Metastatic Liver Carcinoma in the Lung (tissue), 2 donors: ENCODE results near the gene FGGY.

- PRO-cap, 2 experiments = no peak in any of the 2 experiments
Measured at GRCh38 chr1:58941669-58942079, 157.8 kb upstream of the JUN start.

DNA sequence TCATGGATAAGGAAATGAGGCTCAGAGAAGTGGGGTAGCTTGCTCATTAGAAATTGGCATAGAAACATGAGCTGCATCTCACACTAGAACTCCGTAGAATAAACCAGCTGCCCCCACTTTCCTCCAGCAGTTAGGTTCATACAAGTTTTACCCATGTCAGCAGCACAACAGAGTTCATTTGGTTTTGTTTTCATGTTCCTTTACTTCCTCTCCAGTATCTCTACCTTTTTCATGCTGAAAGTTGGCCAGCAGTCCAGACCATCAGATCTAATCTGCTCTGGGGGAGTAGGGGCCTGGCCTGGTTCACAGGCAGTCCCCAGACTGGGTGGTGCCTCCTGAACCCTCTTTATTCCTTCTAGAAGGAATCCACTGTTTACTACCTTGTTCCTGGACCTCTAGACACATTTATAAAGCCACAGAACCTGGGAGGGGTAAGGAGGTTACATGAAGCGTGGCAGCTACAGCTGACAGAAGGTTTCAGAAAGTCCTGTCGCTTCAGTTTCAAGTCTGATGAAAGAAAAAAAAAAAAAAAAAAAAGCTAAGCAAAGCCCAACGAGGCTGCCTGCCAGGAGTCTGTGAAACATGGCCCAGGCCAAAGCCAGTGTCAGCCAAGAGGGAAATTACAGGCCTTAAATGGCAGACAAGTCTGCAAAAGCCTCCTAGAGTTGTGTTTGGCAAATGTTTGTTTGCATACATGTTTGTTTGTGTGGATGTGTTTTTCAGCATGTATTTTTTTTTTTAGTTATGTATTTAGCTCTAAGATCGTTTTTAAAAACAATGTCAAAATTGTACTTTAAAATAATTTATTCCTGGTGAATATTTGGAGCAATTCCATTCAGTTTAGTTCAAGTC lies 184.7 kb upstream of the JUN start:
- PRO-cap, 2 experiments = peak in 1 of 2 experiments; most common minus-strand start position 100 of the sequence (in 1)

DNA sequence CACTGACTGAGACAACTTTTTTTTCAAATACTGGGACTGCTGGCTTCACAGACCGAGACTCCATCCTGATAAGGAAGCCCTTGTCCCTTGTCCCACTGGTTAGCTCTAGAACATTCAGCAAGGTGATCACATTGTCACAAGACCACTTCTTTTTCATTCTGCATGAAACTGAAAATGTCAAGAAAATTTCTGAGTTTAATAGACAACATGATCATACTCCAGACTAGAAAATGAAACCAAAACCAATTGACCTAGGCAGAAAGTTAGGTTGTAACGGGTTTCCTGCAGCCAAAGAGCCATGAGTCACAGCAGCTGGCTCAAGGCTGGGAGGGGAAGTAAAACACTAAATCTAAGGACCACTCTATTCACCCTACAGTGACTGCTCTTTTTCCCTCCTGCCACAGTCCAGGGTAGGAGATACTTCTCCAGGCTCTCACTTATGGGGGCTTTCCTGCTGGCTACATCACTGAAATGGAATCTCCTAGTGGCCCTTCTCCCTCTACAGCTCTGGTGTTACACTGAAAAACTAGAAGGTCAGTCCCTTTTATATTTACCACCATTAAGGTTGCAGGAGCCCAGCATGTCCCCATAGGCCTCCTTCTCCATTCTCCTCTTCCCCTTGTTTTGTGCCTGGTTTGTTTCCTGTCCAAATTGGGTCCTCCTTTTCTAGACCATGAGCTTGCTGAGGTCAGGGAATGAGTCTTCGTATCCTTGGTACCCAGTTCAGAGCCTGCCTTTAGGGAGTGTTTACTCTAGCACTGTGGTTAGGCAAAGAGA lies 236.4 kb upstream of the JUN start:
- PRO-cap, 2 experiments = no peak in any of the 2 experiments

DNA sequence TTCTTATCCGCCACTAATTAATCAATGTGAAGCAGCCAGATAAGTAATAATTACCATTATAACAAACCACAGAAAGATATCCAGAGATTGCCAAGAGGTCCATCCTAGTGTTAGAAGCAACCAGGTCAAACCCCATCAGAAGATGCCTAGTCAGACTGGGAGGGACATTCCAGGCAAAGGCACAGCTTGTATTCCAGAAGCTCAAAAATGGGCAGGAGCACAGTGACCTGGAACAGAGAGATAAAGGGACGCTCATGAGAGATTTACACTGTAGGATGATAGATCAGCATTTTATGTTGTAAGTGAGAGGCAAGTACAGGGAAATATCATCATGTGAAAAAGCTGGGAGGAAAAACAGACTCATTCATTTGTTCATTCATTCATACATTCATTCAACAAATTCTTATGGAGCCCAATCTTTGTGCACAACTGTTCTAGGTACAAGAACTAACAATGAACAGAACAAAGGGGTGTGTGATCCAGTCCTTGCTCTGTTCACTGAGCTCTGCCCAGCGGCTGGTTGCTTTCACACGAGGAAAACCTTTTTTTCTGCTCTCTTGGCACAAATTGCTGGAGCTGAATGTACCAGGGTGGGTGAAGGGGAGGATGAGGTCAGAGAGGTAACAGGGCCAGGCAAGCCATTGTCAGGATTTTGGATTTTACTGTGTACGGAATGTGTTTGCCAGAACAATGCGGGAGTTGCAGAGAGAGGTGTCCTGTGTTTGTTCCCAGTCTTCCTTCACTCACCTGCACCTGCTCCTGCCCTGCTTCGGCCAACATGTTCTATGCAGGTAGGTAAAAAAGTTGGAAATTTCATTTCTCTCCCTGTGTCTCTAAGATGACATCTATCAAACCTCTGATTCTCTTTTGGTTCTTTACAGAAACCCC lies 240.7 kb upstream of the FGGY start:
- PRO-cap, 2 experiments = no peak in any of the 2 experiments

GRCh38 chr1:59142937-59143613 lies 153.8 kb upstream of the FGGY start:
- PRO-cap, 2 experiments = no peak in any of the 2 experiments

DNA sequence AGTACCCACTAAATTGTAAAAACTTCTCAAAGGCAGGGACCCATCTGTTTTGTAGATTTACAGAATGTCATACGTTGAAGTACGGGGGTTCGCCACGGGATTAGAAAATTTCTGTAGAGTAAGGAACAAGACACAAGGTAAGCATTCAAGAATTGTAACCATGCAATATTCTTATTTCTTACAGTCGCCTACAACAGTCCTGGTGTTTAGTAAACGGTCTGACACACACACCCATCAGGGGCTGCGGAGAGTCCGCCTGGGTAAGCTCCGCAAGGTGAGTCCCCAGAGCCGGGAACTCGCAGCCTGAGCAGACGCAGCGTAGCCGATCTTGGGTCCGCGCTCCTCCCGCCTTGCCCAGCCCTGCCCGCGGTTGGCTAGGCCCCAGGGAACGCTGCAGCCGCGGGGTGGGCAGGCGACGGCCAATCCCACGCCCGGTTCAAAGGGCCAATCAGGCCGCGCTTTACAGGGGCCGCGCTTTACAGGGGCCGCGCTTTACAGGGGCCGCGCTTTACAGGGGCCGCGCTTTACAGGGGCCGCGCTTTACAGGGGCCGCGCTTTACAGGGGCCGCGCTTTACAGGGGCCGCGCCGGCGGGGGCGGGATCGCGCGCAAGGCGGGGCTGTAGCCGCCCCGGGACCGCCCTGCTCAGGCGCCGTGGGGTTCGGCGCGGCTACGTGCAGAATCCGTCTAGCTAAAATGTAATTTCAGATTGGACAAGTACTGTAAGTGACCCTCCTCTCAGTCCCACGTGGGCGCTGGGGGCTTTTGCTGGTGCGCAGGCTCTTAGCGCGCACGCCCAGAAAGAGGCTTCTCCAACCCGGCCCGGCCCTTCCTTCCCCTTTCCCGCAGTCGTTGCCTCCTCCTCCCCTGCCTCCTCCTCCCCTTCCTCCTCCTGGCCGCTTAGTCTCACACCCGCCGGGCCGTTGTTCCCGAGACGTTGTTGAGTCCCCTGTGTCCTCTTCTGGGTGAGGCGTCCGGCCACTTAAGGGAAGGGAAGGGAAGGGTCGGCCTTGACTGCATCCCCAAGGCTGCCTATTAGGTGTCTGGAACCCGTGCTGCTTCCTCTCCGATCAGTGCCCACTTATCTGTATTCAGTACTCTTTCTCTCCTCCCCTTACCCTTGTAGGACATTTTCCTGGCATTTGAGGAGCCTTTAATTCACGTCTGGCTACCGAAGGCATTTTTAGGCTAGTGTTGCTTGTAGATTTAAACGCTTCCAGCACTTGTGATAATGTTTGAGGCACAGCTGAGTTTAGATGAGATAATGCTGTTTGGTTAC lies at the start of gene FGGY:
Gene FGGY, plus strand, starts transcription at position 908 of the 1,278 bp plus-strand sequence.
- PRO-cap, 2 experiments = peak in 2 of 2 experiments; most common plus-strand start position 285 of the sequence (in 1); most common minus-strand start position 344 of the sequence (in 2)

GRCh38 chr1:59298676-59299425 lies 2.0 kb downstream of the FGGY start:
- PRO-cap, 2 experiments = no peak in any of the 2 experiments

GRCh38 chr1:59520763-59521623 lies 224.1 kb downstream of the FGGY start:
- PRO-cap, 2 experiments = no peak in any of the 2 experiments

DNA sequence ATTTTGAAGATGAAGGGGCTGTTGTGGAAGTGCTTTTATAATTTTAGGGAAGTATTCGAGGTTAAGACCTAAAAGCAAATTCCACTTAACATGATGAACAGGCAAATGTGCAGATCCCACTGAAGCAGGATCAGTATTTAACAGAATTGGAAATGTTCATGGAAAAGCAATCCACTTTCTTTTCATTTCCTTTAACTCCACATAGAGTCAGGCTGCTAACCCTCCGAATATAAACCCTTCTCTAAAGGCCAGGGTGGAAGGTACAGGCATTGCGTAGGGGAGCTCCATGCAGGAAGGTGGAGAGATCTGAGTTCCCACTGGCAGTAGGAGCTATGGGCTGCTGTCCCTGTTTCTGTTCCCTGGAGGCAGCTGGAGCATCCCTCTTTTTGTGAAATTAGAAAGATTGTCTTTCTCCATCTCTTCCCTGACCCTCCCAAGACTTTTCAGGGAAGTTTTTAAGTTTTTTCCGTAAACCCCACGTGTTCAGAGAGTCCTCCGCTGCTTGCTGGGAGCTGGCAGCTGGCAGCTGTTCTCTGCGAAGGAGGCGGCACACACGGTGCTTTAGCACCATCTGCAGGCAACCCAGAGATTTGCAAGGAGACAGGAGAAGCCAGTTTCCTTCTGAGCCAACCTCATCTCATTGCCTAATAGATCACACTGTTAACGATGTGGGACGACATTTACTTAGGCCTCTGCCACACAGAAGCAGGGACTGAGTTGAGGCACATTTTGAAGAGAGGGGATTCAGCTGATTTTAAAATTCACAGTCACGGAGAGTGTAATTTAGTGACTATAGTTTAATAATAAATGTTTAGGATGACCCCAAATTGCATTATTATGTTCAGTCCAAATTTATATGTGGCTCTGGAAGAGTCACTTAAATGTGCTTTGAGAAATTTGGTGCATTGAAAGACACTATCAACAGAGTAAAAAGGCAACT lies 55.4 kb upstream of the HOOK1 start:
- PRO-cap, 2 experiments = no peak in any of the 2 experiments

- PRO-cap, 2 experiments = no peak in any of the 2 experiments
Measured at GRCh38 chr1:59892797-59893381, 33.7 kb downstream of the CYP2J2 start.

DNA sequence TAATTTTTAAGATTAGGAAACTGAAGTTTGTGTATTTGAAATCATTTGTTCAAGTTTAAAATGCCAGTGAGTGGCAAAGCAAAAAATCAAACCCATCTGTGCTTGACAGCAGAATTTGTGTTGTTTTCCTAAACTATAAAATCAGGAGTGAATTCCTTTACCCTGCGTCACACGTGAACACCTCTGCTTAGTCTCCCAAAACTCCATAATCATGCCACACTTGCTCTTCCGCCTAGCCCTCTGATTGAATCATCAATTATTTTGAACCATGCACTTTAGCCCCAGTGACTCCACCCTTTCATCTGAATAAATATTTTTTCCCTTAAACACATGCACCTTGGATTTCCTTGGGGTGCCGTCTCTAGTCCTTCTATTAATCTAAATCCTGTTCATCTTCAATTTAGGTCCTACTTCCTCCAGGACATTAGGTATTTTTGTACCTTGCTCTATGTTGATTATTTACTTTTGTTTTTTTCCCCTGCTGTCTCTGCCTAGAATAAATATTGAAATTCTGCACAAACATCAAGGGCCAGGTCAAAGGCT lies 9.7 kb upstream of the CYP2J2 start:
- PRO-cap, 2 experiments = no peak in any of the 2 experiments

GRCh38 chr1:60147865-60148259 lies 74.3 kb upstream of the C1orf87 start:
- PRO-cap, 2 experiments = no peak in any of the 2 experiments

- PRO-cap, 2 experiments = no peak in any of the 2 experiments
Measured at GRCh38 chr1:60904408-60904775, 178.0 kb upstream of the NFIA start.

DNA sequence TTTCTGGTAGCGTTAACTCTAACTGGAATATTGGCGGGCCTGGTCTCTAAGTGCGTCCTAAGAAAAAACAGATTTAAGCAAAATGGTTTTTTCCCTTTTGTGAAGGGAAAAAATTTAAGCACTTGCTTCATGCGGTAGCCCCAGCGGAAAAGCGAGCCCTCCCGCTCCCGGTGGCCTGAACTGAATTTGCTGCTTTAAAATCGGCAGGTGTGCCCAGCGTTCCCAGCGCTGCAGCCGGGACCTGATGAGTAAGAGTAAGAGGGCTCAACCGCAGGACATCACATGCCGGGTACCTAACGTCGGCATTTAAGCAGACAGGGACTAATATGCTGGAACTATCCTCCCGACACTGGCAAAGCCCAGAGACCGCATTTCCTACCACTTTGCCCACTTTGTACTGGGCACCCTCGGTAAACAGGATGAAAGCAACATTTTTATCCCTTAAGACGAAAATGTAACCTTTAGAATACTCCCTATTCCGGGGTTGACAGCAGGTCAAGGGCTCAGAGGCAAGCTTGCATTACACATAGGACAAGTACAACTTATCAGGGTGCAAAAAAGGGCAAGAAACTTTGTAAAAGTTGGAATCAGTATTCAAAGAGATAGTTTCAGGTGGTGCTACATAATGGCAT lies 30.3 kb upstream of the NFIA start:
- PRO-cap, 2 experiments = no peak in any of the 2 experiments

DNA sequence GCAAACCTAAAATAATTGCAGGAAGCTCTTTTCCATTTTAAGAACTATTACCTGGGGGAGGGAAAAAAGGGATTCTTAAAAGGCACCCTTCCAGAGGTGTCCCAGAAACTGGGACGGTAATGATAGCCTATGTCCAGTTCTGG lies 1.1 kb upstream of the NFIA start:
- PRO-cap, 2 experiments = no peak in any of the 2 experiments

GRCh38 chr1:61090430-61090869 lies 8.1 kb downstream of the NFIA start:
- PRO-cap, 2 experiments = no peak in any of the 2 experiments

GRCh38 chr1:61093484-61094392 lies 11.4 kb downstream of the NFIA start:
- PRO-cap, 2 experiments = no peak in any of the 2 experiments

- PRO-cap, 2 experiments = no peak in any of the 2 experiments
Measured at GRCh38 chr1:61113452-61114051, 31.2 kb downstream of the NFIA start.

DNA sequence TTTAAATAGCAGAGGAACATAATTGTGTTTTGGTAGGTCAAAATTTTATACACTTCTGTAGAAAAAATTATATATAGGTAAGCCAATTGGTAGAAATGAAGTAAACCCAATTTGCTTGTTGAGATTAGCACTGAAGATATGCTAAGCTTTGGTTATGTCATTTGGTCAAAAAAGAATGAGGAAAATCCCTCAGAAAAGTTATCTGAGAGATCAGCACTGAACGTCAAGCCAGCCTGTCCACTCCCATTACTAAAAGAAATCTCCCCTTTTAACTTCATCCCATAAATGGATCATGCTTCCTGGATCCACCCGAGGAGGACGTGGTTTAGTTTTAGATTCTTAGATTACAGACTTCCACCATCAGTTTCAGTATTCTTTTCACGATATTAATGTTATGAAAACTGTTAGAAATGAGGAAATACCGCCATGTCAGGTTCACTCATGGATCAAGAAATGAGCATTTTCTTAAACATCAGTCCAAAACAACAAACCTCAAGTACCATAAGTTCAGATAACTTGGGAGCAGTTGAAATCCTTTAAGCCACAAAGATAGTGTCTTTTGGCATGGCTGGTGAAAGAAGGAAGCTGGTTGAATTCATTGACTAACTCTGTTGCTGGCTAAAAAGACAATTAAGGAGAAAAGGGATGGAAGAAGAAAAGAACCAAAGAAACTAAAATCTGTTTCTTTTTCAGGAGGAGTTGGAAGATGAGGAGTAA lies 49.8 kb downstream of the NFIA start:
- PRO-cap, 2 experiments = no peak in any of the 2 experiments

DNA sequence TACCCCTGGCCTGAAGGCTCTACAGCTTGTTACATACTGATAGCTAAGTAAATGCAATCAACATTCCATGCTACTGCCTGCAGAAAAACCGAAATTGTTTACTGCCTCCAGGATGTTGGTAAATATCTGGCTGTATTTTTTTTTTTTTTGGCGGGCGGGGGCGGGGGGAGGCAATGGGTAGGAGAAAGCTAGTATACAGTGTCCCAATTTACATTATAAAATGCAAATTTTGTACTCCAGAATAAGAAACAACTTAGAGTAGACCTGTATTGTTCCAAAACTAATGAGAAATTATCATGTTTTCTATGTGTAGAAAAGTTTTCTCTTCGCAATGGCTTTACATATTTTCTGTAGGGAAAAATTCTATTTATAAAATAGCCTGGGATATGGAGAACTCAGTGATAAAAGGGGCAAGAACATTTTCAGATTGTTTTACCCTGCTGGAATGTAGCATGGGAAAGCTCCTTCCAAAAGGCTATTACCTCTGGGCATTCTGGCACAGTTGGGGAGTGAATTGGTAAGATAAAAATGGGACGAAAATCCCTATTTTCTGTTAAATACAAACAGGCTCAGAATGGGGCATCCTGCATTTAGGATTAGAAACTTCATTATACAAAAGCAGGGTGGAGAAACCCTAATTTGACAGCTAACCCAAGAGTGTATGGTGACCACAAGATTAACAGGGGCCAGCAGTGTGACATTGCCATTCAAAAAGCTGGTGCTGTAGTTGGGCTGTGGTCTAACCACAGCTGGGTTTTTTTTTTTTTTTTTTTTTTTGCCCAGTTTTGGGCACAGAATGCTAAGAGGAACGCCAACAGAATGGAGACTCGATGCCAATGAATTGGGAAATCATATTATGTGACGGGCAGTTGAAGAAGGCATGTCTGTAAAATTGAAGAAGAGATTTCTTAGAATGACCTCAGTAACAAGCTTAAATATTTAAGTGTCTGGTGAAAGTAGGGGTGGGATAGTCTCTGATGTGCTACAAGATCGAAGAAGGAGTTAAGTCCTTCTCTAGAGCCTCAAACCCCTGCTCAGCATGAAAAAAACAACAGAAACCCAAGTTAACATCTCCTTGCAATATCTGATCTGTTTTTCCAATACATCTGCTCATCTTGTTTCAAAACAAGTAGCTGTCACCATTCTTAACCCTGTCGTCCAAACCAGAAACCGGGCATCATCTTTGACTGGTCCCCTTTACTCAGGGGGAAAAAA lies 58.3 kb downstream of the NFIA start:
- PRO-cap, 2 experiments = no peak in any of the 2 experiments